ENCODE measurements around the genes KBTBD4, OR4C3, OR4A16 and OR5T2.

DNA sequence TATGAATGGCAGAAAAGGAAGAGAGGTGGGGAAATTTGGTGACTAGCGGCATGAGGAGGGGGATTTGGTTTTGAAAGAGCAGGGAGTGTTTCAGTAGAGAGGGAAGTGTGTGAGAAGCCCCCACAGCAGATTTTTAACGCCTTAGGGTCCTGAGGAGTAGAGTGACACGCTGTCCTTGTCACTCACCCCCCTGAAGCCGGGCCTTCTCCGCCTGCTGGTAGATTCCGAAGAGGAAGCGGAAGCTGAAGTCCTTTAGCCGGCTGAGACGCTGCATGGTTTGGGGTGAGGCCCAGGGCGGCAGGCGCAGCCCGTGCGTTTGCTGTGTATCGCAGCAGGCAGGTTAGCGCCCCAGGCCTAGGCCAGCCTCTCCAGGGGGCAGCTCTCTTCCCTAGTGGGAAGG, 4.1 kb downstream of the ACP2 start:
- PRO-cap = no peak

- PRO-cap = no peak
Measured at GRCh38 chr11:47342254-47342831, 10.2 kb downstream of the MYBPC3 start.

DNA sequence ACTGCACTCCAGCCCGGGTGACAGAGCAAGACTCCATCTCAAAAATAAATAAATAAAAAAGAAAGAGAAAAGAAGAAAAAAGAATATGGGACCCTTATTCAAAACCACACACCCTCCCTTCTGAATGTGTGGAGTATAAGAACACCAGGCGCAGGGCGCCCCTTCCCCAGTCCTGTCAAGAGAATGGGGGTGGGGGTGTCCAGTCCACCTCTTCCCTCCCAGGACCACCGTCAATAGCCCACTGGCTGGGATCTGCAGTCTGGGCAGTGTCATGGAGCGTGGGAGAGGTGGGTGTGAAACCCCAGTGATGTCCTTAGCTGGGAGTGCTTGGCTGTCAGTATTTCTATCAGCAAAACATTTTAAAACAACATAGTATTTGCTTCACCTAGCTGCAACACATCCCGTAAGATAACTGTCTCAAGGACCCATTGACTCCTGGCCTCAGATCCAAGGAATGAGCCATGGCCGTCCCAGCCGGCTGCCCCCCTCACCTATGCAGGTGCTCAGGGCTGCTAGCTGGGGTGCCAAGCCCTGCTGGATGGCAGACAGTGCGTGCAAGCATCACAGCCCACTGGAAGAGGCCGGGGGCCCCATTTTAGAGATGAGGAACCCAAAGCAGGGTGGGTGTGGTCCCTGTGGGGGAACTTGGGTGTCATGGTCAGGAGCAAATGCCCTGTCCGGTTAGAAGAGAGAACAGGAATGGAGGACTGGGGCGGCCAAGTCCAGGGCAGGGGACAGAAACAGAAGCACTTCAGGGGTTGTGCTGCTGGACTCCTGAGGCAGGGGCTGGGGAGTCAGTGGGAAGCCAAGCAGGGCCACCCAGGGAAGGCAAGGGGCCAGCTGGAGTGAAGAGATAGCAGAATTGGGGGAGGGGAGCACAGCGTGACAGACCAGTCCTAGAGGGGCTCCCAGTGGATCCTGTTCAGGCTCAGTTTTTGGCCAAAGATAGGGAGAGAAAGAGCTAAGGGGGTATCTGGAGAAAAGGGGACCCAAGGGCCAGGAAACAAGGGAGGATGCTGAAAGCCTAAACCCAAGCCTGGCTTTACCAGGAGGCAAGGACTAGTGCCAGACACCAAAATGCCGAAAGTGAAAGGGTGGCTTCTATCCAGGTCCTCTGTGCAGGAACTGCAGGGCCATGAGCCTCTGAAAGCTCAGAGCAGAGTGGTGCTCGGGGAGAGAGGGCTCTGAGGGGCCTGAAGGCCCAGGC, 8.4 kb downstream of the PSMC3 start:
- PRO-cap = no peak

GRCh38 chr11:47449434-47449949, 556 bp upstream of the RAPSN start:
- PRO-cap = no peak

- PRO-cap = no peak
Measured at GRCh38 chr11:47487908-47488575, 39.1 kb upstream of the RAPSN start.

DNA sequence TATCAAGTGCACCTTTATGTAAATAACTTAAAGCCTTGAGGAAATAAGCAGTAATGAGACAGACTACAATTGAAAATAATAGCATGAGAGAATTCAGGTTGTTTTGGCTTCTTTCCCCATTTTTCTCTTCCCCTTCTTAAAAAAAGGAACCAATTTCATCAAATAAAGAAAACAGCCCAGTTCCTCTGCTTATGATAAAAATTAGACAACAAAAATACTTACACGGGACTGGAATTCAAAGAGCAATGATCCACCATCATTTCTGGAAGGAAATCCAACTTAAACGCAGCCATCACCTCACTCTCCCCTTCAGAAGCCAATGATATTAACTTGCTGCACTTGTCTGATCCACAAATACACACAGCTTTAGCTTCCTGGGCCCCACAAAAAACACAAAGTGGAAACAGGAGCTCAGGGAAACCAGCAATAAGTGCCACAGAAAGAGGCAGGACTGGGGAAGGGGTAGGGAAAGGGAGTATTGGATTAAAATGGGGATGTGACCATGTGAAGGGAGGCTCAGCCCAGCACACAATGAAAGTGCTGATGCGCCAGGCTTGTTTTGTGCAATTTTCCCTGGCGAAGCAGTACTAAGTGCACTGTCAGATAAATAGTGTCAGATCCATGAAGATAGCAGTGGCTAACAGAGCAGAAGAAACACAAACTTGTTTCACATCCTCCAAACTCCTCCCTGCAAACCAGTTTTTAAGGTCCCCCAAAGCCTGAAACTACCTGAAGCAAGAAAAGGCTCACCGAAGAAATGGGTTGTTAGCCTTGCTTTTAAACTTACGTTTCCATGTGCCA, 50.5 kb upstream of the RAPSN start:
- PRO-cap = no peak

GRCh38 chr11:47578299-47579422, at the start of gene KBTBD4:
KBTBD4 (minus strand) TSS chr11:47578970.
- PRO-cap = bidirectional peak, plus-strand start at chr11:47579081, minus-strand start at chr11:47578922

DNA sequence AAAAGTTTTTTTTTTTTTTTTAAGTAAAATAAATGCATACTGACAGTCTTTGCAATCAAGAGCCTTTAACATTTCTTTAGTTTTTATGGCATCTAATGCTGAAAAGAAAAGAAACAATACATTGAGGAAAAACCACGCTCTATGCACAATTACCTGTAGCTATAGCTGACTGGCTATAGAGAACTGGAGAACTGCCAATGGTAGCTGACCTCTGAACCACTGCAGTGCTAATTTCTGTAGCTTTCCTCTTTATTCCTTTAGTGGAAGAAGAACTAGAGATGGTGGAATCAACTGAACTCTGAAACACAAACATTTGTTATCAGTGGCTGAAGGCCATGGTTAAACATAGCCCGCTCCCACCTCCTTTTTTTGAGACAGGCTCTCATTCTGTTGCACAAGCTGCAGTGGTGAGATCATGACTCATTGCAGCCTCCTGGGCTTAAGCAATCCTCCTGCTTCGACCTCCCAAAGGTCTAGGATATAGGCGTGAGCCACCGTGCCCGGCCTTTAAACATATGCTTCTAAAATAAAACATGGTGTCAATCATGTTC, 8.8 kb upstream of the AGBL2 start:
- PRO-cap = no peak

DNA sequence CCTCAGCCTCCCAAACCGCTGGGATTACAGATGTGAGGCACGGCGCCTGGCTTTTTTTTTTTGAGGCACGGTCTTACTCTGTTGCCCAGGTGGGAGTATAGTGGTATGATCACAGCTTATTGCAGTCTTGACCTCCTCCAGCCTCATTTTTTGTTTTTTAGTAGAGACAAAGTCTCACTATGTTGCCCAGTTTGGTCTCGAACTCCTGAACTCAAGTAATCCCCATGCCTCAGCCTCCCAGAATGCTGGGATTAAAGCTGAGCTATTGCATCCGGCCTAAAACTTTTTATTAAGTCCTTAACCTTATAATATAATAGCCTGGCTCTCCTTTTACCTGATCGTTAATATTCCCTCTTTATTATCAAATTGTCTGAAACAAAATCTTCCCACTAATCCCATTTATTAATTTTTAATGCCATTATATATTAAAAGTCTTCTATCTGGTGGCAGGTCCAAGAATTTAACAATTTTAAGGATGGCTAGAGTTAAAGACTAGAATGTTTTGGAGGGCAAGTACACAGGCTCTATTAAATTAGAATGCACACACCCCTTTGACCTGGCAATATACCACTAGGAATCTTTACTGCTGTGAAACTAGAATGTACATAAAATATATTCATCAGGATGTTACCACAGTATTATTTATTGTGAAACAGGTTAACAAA, 23.9 kb upstream of the AGBL2 start:
- PRO-cap = no peak

DNA sequence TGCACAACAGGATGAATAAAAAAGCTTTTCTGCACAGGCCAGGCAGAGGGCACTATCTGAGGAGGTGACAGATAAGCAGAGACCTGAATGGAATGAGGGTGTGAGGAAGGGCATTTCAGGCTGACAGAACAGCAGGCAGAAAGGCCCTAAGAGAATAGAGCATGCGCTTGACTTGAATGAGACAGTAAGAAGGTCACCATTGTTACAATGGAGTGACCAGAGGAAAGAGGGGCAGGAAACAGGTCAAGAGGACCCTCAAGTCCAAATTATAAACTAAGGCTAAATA, 33.7 kb upstream of the FNBP4 start:
- PRO-cap = no peak

- PRO-cap = no peak
Measured at GRCh38 chr11:47924154-47924409, 56.3 kb upstream of the PTPRJ start.

DNA sequence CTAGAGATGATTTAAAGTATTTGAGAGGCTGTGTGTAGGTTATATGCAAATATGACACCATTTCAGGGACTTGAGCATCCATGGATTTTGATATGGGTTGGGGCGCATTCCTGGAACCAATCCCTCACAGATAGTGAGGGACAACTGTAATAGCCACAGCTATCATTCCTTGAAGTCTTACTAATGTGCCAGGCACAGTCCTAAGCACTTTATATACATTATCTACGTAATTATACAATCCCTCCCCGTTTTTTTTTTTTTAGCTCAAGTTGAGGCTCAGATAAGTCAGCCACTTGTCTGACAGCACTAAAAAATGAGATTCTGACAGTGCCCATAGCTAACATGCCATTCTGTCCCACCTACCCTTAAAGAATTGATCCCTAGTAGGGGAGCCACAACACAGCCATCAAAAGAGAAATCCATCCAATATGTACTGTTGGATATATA, 44.6 kb upstream of the PTPRJ start:
- PRO-cap = no peak

DNA sequence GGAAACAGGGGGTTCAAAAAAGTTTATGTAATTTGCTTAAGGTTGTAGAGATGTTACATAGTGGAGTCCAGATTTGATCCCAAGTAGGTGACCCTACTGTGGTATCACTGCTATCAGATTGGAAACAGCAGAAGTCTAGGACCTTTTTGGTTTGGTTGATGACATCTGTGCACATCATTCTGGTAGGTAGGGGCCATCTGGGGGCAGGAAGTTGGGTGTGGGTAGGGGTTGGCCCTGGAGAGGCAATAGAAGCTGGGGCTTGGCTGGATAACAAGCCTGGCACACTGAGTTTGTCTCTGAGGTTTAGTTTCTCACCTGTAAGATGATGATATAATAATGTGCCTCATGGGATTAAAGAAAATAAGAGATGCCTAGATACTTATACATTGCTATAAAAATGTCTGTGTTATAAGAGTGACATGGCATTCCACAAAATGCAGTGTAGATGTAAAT, 36.7 kb downstream of the PTPRJ start:
- PRO-cap = no peak

DNA sequence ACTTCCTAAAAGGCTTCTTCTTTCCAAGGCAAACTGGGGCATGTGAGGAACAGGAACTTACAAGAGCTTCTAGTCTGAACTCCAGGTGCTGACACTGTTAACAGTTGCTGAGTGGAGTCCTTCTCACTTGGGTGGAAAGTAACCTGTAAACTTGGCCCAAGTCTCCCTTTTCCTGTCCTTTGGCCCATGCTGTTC, 53.5 kb downstream of the PTPRJ start:
- PRO-cap = no peak

DNA sequence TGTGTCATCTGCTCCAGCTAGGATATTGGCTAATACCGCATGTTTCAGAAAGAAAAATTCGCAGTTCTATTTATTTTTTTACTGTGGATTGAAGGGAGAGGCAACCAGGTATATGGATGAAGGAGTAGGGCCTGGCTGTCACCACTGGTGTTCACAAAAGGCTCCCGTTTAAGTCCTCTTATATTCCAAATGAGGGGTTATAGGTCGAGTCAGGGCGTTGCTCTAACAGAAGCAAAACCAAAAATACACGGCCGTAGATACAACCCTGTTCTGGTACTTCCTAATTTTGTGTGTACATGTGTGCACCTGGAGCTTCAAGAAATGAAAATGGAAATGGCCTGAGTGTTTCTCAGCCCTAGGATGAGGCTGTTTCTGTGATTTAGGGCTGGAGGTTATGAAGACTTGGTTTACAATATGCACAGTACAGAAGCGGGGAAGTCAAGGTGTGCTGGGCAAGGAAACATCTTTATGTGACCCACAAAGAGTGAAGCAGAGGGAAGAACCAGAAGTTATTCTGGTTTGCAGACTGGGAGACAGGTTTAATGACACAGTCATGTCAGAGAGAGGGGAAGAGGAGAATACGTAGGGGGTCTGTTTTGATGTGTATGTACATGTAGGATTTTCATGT, 110.5 kb upstream of the OR4B1 start:
- PRO-cap = no peak

GRCh38 chr11:48111705-48112374, 104.8 kb upstream of the OR4B1 start:
- PRO-cap = no peak

- PRO-cap = no peak
Measured at GRCh38 chr11:48139312-48139995, 77.2 kb upstream of the OR4B1 start.

- PRO-cap = no peak
Measured at GRCh38 chr11:48324477-48325111, at the start of gene OR4C3. OR4C3 (plus strand) TSS chr11:48324920.

DNA sequence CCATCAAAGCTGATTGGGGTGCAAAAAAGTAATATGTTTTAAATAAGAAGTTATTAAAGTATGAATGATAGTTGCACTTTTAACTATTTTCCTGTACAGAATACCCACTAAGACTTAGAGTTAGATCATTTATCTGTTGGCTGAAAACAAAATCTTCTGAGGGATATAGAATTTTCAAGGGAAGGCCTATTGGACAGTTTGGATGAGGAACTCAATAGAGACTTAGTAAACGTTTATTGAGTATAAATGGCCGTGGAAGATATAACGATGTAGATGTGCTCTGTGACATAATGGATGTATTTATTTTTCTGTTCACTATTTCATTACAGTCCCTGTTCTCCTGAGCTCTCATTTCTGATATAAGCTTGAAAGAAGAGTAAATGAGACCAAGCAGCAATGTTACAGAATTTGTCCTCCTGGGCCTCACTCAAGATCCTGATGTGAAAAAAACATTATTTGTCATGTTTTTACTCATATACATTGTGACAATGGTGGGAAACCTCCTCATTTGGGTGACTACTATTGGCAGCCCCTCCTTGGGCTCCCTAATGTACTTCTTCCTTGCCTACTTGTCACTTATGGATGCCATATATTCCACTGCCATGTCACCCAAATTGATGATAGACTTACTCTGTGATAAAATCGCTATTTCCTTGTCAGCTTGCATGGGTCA, at the start of gene OR4A16:
OR4A16 (plus strand) TSS at position 381 of the 673 bp plus-strand sequence.
- PRO-cap = no peak

DNA sequence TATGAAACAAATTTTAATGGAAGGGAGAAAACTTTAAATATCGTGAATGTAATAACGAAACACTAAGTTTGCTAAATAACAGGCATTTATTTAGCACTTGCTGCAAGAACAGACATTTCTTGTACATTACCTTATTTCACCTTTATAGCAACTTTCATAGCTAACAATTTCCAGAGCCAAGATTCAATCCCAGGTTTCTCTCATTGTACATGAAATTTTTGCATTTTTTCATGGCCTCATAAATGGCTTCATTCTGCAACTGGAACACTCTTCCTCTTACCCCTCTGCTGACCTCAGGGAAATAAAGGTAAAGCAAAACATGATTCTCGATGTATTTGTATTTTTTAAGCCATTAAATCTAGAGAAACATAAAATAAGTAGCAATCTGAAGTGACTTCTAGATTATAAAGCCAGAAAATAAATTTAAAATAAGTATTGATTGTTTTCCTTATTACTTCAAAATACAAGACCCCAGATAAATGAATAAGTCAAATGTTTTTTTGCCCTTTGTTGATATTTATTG, at the start of gene OR5T2:
OR5T2 (minus strand) TSS at position 209 of the 523 bp plus-strand sequence.
- PRO-cap = no peak

Measured in SP-49 (cell line).